Mesenchymal stem cell of Wharton's jelly (primary cell): ENCODE data around the genes TRPC4AP and SPAG4.

- CAGE, long polyA plus RNA, result no peak
Observed at GRCh38 chr20:34742781-34743561, 38.8 kb downstream of the TP53INP2 start.

- CAGE, long polyA plus RNA, result no peak
Observed at GRCh38 chr20:34907728-34908354, 31.4 kb downstream of the ACSS2 start.

DNA sequence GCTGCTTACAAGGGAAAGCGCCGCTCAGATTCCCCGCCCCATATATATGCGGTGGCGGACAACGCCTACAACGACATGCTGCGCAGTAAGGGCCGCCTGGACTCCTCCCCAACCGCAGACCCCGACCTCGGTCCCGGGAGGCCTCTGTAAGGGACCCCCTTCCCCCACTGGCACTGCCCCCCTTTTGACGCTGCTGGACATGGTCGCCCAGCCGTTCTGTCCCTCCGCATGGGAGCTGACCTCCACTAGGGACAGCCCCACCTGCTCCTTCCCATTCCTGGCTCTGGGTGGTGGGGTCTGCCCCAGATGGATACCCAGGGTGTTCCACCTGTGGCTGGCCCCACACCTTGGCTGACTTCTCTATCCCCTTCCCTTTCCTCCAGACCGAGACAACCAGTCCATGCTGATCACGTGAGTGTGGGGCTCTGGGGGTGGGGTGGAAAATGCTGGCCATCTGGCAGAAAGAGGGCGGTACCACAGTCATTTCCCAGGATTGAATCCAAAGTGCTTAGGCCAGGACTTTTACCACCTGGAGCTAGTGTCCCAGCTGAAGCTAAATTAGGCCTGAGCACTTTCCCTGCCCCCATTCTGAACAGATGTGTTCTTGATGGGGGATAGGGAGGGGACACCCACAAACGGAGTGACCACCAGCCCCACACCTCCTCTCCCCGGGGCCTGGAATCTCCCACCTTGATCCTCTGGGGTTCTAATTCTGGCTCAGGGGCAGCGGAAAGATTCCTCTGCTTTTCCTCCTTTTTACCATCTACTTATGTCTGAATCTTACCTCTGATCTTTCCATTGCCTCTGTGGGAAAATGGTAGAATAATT is 25.2 kb downstream of the MYH7B start:
- CAGE, long polyA plus RNA, result no peak

GRCh38 chr20:35092217-35093327 is at the start of gene TRPC4AP:
TRPC4AP (minus strand) TSS chr20:35092807.
- CAGE, long polyA plus RNA, result start-site peak on the minus strand at chr20:35092788-35092811, 680 and 901 reads in 2 replicates

DNA sequence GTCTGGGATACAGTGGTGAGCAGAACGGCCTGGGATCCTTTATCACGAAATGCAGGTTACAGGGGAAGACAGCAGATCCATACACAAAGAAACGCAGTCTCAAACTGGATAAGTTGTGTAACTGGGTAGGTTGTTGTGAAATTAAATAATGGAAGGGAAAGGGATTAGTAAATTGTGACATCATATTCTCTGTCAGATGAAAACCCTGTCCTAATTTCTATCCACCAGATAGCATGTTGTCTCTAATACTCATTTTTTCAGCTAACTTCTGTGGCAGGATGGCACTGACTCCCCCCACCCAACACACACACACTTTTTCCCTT is 682 bp upstream of the TRPC4AP start:
- CAGE, long polyA plus RNA, result no peak

DNA sequence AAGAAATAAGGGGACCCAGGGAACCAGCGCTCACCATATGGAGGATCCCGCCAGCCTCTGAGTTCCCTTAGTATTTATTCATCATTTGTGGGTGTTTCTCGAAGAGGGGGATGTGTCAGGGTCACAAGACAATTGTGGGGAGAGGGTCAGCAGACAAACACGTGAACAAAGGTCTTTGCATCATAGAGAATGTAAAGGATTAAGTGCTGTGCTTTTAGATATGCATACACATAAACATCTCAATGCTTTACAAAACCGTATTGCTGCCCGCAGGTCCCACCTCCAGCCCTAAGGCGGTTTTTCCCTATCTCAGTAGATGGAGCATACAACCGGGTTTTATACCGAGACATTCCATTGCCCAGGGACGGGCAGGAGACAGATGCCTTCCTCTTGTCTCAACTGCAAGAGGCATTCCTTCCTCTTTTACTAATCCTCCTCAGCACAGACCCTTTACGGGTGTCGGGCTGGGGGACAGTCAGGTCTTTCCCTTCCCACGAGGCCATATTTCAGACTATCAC is 15.6 kb downstream of the MMP24OS start:
- CAGE, long polyA plus RNA, result no peak

DNA sequence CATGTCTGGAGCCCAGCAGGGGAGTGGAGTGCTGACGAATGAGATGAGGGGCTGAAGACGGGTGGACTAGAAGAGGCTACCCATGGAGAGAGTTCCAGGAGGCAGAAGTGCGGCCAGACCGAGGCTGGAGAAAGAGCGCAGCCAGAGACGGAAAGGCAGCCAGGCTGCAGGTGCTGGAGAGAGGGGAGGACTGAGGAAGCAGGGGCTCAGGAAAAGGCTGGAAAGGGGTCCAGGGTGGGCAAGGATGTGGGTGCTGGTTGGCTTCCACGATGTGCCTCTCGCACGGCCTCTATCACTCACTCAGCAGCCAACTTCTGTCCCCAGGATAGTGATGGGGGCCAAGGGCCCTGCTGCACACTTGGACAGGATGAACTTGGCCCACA is 565 bp upstream of the EIF6 start:
- CAGE, long polyA plus RNA, result no peak

DNA sequence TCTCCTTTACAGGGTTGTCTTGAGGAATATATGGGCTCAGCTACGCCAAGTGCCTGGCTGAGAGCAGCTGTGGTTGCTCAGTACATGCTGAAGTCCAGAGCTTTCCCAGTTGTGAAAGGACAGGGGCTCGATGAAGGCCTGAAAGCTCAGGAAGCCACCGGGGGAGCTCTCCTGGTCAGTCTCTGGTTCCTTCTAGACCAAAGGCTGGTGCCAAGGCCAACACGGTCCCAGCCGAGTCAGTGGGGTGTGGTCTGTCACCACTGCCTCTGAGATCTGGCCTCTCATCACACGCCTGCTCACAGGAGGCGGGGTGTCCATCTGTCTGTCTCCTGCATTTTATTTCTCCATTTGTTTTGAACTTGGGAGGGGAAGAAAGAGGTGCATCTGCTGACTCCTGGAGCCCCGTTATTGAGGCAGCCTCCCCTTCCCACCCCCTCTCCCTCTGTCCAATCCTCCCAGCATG is 5.0 kb upstream of the FAM83C start:
- CAGE, long polyA plus RNA, result no peak

GRCh38 chr20:35615472-35616348 is at the start of gene SPAG4:
SPAG4 (plus strand) TSS chr20:35615829.
- CAGE, long polyA plus RNA, result no peak

DNA sequence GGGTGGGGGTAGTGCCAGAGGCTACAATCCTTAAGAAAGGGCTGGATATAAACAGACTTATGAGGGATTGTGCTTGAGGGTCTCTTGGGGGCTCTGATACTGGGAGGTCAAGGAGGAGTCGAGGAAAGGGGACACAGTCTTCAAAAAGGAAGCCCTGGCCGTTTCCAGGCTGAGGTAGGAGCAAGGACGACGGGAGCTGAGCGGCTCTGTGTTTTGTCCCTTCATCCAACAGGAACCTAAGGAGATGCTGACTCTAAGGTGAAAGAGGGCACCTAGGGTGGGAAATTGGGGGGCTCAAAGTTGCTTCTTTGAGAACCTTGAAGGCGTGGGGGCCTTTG is 2.6 kb downstream of the SPAG4 start:
- CAGE, long polyA plus RNA, result no peak

DNA sequence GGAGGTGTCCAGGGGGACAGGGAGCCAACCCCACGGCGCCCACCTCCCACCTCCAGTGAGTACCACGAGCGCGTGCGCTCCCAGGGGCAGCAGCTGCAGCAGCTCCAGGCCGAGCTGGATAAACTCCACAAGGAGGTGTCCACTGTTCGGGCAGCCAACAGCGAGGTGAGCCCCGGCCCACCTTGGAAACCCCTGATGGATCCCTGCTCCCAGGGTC is 2.8 kb downstream of the SPAG4 start:
- CAGE, long polyA plus RNA, result no peak

DNA sequence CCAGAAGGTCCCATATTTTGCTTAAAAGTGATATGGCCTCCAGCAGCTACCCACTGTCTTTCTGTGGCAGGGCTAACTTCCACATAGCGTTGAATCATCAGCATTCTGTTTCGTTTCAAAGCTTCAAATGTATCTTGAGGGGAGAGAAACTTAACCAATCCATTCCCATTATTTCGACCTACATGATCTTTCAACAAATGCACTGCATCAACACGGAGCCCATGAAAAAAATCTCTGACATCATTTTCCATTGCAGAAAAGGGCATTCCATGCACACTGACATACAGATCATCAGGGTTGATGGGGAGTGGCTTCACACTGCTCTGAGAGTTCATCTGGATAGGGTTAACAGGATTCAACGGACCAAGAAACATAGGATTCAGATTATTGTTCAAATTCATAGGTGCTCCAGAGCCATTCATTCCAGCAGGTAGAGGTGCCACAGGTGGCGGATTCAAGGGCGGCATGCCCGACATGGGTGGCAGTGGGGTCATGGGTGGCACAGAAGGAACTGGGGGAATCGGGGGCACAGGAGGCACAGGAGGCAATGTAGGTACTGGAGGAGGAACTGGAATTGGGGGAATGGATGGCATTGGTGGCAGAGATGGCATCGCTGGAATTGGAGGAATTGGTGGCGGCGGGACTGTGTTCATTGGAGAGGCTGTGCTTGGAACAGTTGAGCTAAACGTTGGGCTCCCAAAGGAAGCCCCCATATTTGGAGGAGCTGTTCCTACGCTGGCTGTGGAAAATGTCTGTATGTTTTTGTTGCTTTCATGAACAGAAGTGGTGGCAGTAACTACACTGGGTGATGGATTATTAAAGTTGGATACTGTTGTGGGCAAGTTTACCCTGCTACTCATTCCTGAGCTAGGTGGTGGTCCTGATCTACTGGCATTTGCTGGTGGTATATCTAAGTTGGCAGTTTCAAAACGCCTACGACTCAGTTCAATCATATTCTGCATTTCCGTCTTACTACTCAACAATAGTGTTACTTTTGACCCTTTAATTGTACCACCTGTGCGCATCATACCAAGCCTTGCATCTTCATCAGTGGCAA is 10.2 kb downstream of the CPNE1 start:
- CAGE, long polyA plus RNA, result no peak

DNA sequence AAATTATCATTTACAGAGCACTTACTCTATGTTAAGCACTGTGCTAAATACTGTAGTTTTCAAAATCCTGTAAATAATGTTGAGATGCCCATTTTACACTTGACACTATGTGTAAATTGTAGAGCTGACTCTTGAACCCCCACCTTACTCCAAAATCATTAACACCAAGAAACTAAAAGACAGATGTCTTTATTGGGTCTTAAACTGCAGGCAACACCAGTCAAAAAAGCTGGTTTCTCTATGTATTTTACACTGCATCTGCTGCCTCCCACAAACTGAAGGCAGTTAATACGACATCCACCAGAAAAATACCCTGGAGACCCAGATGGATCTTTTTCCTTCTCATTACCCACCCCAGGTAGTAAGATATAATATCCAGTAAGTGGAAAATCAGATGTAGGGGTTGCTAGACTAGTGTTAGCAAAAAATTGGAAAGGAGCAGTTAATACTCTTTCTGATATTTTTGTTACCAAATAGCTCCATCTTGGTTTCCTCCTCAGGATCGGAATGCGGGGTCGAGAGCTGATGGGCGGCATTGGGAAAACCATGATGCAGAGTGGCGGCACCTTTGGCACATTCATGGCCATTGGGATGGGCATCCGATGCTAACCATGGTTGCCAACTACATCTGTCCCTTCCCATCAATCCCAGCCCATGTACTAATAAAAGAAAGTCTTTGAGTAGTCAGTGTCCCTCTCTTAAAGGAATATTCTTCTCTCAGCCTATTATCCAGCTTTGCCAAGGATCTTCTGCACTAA is 1.3 kb downstream of the ROMO1 start:
- CAGE, long polyA plus RNA, result no peak

- CAGE, long polyA plus RNA, result no peak
Observed at GRCh38 chr20:35704083-35704491, 4.9 kb downstream of the ROMO1 start.

GRCh38 chr20:35714172-35714553 is 15.0 kb downstream of the ROMO1 start:
- CAGE, long polyA plus RNA, result no peak

DNA sequence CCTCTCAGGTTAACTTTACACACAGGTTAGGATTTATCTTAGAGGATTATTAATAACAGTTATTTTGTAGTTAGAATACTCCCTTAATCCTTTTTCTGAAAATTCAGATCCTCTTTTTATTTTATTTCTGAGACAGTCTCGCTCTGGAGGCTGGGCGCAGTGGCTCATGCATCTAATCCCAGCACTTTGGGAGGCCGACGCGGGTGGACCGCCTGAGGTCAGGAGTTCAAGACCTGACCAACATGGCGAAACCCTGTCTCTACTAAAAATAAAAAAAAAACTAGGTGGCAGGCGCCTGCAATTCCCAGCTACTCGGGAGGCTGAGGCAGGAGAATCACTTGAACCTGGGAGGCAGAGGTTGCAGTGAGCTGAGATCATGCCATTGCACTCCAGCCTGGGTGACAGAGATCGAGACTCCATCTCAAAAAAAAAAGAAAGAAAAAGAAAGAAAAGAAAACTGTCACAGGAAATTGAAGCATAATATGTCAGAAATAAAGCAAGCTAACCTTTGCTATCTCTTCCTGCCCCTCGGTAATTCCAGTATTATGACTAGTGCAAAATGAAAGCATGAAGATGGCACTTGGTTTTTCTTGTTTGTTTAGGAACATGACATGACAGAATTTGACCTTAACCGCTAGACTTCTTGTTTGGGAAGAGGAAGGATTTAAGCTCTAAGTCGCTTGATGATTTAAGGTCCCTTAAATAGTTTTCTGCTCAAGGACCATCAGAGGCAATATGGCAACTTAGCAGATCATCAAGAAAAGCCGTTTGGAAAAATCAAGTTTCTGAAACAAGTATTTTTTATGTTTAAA is 1.8 kb upstream of the RBM39 start:
- CAGE, long polyA plus RNA, result no peak

DNA sequence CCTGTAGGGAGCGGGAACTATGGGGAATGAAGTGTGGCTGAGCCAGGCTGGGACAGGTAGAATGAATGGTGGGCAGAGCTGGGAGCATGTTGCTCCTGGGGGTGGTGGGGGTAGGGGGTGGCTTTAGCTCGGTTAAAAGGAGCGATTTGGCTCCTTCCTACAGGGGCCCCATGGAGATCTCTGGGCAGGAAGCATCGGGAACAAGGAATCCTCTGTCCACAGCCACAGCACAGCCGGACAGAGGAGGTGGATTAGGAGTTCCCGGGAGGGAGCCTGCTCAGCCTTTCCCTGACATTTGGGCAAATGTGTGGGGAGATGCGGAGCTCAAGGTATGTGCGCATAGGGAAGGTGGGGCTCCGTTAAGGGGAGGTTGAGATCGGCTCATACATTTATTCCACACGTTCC is 41.1 kb upstream of the EPB41L1 start:
- CAGE, long polyA plus RNA, result no peak

DNA sequence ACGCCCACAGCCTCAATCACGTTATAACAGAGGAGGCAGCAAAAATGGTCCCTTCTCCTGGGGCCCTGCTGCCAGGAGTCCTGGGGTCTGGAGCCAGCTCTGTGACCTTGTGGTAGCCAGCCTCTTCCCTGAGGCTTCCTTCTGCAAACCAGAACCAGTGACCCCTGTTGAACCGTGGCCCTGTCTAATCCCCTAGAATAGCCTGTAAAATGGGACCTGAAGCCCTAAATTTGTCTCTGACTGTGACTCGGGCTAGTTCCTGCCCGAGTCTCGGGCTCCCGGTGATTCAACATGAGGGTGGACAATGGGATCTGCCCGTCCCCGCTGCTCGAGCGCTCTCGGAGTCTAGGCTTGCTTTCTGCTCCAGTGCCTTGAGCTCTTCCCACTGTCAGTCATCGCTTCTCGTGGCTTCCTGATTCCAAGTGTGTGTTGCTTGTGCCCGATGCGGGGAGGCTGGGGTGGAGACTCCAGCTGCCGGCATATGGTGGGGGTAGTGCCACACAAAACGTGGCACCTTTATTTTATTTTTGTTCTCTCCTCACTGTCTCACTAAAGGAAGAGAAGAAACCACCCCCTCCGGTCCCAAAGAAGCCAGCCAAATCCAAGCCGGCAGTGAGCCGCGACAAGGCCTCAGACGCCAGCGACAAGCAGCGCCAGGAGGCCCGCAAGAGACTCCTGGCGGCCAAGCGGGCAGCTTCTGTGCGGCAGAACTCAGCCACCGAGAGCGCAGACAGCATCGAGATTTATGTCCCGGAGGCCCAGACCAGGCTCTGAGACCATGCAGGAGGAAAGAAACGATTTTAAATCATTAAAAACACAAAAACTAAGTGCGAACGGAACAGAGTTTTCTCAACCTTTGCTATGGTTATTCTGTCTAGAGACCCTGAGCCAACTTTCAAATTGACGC is 14.8 kb upstream of the MYL9 start:
- CAGE, long polyA plus RNA, result no peak

GRCh38 chr20:36540114-36540846 is 1.0 kb upstream of the MYL9 start:
- CAGE, long polyA plus RNA, result no peak

- CAGE, long polyA plus RNA, result no peak
Observed at GRCh38 chr20:36574186-36574456, 724 bp downstream of the TGIF2 start.